Sigmoid colon (tissue), 4 donors: ENCODE measurements around the gene TOR1A.

DNA sequence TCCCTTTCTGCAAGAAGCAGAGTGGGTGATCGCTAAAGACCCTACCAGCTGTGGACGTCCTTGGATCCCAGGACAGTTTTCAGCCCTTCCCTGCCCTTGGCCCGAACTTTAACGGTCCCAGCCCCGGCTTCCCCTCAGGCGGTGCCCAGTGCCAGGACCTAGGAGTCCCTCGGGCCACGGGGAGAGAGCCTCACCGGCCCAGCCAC, 124.7 kb downstream of the C9orf50 start:
- PRO-cap = no peak
- RAMPAGE, long total RNA, 4 experiments = no peak in any of the 4 experiments

GRCh38 chr9:129570382-129571098, 50.4 kb downstream of the C9orf50 start:
- PRO-cap = no peak
- RAMPAGE, long total RNA, 4 experiments = no peak in any of the 4 experiments

GRCh38 chr9:129586708-129587110, 34.2 kb downstream of the C9orf50 start:
- PRO-cap = no peak
- RAMPAGE, long total RNA, 4 experiments = no peak in any of the 4 experiments

DNA sequence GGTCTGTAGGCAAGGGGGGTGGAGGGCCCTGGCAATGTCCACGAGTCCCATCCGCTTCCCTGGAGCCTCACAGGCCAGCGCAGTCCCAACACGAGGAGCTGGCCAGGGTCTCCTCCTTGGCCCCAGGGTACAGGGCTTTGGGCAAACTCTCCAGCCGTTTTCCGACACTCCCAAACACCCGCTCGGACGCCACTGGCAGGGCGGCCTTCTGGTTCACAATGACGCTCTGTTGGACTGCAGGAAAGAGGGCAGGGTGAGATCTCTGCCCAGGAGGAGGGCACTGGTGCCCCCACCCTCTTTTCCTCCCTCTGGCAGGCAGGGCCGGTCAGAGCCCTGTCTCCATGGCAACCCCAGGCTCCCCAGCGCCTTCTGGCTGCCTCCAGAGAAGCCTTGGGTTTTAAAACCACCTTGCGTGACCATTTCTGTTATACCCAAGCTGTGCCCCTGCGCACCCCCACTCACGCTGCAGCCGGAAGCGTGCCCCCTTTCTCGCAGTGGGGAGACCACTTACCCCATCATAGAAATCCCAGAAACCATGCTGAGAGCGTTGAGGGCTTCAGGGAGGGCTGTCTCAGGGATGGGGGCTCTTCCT, 7.4 kb downstream of the C9orf50 start:
- PRO-cap = unidirectional peak, minus-strand start at position 231 of the sequence
- RAMPAGE, long total RNA, 4 experiments = no peak in any of the 4 experiments

DNA sequence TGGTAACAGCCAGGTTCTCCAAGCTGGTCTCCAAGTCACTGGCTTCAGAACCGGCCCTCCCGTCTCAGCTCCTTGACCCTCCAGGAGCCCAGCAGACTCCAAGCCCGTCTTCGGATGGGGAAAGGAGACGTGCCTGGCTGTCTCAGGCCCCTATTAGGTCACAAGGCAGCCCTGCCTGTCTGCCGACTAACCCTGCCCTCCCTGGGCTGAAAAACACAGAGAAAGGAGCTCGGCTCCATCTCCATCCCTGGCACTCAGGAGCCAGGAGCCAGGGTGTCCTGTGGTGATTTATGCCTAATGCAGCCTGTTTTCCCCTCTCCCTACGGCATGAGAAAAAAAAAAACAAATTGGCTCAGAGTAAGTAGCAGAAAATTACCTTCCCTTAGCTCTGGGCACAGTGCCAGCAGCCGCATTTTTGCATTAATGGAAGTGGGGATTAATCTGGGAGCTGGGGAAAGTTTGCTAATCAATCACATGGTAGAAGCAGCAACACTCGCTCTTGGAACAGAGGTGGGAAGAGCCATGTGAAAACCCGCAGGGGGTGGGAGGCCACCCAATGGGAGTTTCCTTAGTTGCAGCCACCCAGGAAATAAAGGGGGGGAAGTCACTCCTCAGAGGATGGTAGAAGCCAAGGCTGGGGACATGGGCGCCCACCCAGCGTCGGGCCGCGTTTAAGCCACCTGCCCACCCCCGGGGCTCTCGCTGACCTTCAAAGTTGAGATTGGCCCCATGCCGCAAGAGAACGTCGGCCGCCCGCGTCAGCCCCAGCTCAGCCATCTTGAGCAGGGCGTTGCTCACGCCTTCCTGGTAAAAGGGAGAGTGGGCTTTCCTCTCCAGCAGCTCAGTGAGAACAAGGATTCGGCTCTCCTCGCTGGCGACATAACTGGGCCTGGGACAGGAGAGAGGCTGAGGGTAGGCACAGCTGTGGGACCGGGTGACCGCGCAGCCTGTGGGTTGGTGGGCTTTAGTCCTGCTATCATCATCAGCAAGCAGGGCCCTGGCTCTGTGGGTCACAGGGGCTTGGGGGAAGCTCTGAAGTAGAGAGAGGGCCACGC, 1.8 kb downstream of the ASB6 start:
- PRO-cap = no peak
- RAMPAGE, long total RNA, 4 experiments = no peak in any of the 4 experiments

DNA sequence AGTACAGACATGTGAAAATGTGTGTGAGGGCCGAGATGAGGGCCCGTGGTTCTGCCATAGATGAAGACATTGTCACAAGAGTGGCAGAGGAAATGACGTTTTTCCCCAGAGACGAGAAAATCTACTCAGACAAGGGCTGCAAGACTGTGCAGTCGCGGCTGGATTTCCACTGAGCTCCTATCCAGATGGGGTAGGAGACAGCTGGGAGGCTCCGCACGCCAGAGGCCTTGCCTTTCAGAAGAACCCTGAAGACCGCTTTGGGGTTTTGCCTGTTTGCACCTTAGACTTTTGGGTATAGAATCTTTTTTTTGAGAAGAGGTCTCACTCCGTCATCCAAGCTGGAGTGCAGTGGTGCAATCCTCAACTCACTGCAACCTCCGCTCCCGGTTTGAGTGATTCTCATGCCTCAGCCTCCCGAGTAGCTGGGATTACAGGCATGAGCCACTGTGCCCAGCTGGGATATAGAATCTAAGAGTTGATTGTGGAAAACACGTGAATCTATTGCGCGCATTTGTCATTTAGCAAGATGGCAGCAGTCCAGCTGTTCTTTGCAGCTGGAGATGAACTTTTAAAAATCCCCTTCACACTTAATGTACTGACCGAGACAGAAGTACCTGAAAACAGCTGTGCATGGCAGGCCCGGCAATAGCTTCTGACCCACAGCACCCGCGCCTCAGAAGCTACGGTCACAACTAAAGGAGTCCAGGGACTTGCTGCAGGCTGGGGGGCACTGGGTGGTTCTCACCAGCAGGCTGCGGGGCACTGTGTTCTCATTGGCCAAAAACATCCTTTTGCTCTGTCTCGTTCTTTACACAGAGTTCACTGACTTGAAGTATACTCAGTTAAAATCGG, 6.7 kb downstream of the TOR1B start:
- PRO-cap = no peak
- RAMPAGE, long total RNA, 4 experiments = no peak in any of the 4 experiments

- PRO-cap = no peak
- RAMPAGE, long total RNA, 4 experiments = no peak in any of the 4 experiments
Observed at GRCh38 chr9:129822778-129823713, 890 bp downstream of the TOR1A start.

GRCh38 chr9:129823714-129824511, at the start of gene TOR1A:
TOR1A (minus strand) TSS chr9:129824136.
- PRO-cap = unidirectional peak, minus-strand start at chr9:129824105
- RAMPAGE, long total RNA, 4 experiments = start-site peak on the minus strand in 4 of 4 experiments, at chr9:129824103-129824212 at its widest, 219 to 531 reads per replicate

DNA sequence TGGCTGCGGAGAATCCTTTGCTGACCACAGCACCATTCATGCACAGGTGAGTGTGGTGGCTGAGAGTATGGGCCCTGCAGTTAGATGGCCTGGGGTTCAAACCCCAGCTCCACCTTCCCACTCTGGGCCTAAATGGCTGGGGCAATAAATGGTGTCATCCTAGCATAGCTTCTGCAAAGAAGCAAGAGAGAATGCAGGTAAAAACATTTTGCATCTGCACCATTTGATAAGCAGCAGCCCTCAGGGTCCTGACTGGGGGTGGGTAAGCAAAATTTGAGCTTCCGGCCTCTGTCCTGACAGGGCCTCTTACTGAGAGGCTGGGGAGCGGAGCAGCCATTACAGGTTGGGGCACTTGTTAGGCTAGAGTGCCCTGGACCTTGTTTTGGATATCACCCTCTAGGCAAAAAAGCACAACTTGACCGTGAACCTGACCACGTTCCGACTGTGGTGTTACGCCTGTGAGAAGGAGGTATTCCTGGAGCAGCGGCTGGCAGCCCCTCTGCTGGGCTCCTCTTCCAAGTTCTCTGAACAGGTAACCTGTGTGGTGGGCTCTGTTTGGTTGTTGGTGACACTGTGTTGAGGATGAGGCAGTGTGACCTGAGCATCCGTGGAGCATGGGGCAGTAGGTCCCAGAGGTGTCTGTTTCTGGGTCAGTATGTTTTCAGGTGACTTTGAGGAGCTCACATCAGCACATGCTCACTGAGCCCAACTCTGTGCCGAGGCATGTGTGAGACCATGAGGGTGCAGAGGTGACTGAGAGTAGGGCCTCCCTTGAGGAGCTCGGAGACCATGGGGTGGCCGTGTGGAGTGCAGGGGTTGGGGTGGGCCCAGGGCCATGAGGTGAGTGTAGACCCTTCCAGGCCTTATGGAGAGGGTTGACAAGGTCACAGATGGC, 23.1 kb downstream of the USP20 start:
- PRO-cap = no peak
- RAMPAGE, long total RNA, 4 experiments = no peak in any of the 4 experiments

- PRO-cap = no peak
- RAMPAGE, long total RNA, 4 experiments = no peak in any of the 4 experiments
Observed at GRCh38 chr9:129862880-129863575, 27.8 kb downstream of the USP20 start.

GRCh38 chr9:129866434-129867248, 31.4 kb downstream of the USP20 start:
- PRO-cap = no peak
- RAMPAGE, long total RNA, 4 experiments = no peak in any of the 4 experiments

GRCh38 chr9:129883064-129883426, 47.8 kb downstream of the USP20 start:
- PRO-cap = no peak
- RAMPAGE, long total RNA, 4 experiments = no peak in any of the 4 experiments

GRCh38 chr9:129902764-129903109, 67.5 kb downstream of the USP20 start:
- PRO-cap = no peak
- RAMPAGE, long total RNA, 4 experiments = no peak in any of the 4 experiments

- PRO-cap = no peak
- RAMPAGE, long total RNA, 4 experiments = no peak in any of the 4 experiments
Observed at GRCh38 chr9:129919841-129920133, 84.5 kb downstream of the USP20 start.

DNA sequence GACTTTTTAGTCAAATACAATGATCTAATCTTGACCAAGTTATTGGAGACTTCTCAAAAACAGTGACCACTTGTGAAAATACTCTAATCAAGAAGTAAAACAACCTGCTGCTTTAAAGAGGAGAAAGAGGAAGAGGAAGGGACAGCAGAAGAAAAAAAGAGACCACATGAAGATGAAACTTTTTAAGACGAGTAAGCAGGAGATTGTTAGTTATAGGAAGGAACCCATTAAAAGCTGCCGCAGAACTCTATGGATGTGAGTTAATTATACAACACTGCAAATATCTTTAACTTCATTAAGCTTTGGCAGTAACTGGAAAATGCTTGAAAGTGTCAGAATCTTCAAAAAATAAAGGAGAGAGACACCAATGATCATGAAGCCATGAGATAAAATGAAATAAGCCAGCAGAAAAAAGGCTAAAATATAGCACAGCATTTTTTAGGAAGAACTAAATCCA, 2.4 kb upstream of the FNBP1 start:
- PRO-cap = no peak
- RAMPAGE, long total RNA, 4 experiments = no peak in any of the 4 experiments

GRCh38 chr9:130112144-130112524, 58.4 kb downstream of the GPR107 start:
- PRO-cap = no peak
- RAMPAGE, long total RNA, 4 experiments = no peak in any of the 4 experiments

DNA sequence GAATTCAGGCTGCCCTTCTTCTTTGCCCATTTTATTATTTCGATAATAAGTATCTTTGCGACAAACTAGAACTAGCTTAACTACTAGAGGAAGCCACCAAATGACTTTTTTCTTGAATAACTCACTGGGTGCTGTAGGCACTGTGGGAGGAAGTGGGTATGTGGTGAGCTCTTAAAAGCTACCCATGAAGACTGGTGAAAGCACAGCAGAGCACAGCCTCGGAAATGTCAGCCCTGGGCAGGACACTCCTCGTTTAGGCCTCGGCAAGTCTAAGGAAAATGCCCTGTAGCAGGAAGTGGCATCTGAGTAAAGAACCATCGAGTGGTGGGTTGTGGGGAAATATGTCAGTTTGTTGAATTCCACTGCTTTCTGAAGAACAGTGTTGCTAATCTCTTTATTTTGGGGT, 44.0 kb upstream of the NCS1 start:
- PRO-cap = no peak
- RAMPAGE, long total RNA, 4 experiments = no peak in any of the 4 experiments

DNA sequence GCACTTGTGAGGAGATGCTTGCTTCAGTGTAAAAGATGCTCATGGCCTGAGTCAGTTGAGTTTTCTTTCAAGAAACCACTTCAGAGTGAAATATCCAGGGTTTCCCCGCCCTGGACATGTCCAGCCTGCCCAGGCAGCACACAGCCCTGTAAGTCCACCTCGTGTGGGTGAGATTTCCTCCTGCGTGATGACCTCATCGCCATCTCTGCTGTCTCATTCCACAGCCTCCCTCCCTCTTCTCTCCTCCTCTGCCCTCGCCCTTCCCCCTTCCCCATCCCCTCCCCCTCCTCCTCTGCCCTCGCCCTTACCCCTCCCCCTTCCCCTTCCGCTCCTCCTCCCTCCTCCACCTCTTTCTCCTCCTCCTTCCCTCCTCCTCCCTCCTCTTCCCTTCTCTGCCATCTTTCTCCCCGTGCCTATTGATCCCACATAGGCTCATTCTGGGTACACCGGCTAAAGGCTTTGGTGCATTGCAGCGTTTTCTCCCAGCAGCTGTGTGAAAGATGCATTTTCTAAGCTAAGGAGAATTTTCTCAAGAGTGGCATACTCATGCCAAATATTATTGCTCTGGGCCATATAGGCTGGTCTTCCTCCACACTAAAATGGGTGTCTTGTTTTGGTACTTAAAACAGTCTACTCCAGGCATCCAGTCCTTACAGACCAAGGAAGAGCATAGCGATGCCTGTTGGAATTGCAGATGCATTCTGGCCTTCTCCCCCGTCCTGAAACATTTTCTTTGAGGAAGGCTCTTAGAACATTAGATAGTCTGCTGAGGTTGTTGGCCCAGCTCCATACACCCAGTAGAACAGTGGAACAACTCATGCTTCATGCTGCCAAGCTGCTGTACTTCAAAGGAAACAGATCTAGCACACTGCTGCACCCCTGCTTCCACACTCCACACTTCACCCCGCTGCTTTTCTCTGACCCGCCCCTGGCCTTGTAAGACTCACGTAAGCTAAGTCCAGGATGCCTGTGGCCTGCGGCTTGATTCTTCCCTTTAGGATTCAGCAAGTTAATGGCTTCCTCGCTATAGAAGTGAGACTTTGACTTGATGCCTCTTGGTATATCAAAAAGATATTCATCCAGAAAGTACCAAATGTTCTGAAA, 33.7 kb upstream of the NCS1 start:
- PRO-cap = no peak
- RAMPAGE, long total RNA, 4 experiments = no peak in any of the 4 experiments

GRCh38 chr9:130191649-130192217, 19.5 kb downstream of the NCS1 start:
- PRO-cap = no peak
- RAMPAGE, long total RNA, 4 experiments = no peak in any of the 4 experiments

DNA sequence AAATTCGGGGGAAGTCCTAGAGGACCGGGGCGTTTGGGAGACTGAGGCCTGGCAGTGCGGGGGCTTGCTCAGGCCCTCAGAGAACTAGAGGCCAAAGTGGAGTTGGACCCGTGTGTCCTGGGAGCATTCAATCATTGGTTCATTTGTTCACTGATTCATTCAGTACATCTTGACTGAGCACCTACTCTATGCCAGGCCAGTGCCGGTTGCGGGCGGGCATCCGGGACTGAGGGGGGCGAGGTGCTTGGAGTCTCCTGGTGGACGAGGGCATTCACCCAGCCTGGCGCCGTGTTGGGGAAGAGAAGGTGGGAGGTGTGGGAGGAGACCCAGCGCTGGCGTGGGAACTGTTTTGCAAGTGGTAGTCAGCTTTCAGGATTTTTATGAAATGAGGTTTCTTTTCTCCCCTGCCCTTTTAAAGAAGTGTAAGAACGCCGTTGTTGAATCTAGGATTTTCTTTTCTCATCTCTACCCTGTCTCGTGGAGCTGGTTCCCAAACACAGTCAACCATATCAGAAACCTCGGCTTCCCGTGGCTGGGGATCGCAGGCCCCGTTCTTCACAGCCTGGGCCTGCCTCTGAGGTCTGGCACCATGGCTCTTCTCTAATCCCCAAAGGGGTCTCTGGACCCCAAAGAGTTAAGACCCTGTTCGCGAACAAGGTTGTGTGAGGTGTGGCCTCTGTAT, 37.3 kb downstream of the NCS1 start:
- PRO-cap = no peak
- RAMPAGE, long total RNA, 4 experiments = no peak in any of the 4 experiments